Metastatic Liver Carcinoma in the Lung (tissue), 2 donors: ENCODE measurements around a stretch of chr7.

DNA sequence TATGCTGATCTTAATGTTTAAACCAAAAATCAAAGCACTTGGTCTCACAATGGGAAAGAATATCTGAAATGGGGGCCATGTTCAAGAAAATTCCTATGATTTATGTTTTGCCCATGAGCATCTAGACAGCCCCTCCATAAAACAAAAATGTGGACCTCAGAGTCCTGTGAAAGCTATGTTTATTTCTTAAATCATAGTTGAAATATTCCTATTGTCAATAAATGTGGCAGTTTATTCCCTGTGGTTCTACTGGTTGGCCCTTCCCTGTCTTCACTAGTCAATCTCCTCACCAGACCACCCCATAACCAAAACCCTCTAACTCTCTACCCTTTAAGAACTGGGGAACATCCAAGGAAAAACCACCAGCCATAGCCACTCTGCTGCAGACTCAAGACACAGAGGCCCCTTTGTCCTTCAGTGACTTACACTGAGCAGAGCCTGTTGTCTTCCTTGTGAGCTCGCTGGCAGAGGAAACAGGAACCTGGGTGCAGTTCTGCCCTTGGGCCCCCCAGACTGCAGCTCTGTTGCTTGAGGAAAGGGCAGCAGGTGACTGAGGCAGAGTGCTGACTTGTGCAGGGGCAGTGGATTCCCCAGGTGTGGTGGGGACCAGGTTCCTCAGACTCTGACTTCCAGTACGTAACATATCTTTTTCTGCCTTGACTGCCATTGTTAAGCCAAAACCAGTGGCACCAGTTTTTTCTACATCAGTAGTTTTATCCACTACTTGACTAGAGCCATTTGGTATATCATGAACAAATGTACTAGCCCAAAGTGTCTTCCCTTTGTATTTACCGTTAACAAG is 30.6 kb downstream of the ZC3HAV1 start:
- PRO-cap, 2 experiments = no peak in any of the 2 experiments

GRCh38 chr7:139094477-139094979 is 15.0 kb downstream of the ZC3HAV1 start:
- PRO-cap, 2 experiments = no peak in any of the 2 experiments

DNA sequence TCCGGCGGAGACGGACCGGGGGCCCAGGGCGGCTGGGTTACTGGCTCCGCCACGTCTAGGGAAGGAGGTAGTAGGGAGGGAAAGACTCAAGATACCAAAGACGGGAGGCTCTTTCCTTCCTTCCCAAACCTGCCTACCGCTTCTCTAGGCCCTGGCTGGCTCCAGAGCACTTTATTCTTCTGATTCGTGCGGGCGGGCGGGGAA is 1.1 kb downstream of the ZC3HAV1 start:
- PRO-cap, 2 experiments = no peak in any of the 2 experiments

GRCh38 chr7:139230518-139230938 is 509 bp upstream of the UBN2 start:
- PRO-cap, 2 experiments = peak in 2 of 2 experiments; most common plus-strand start chr7:139230750 (in 1); most common minus-strand start chr7:139230791 (in 1)

DNA sequence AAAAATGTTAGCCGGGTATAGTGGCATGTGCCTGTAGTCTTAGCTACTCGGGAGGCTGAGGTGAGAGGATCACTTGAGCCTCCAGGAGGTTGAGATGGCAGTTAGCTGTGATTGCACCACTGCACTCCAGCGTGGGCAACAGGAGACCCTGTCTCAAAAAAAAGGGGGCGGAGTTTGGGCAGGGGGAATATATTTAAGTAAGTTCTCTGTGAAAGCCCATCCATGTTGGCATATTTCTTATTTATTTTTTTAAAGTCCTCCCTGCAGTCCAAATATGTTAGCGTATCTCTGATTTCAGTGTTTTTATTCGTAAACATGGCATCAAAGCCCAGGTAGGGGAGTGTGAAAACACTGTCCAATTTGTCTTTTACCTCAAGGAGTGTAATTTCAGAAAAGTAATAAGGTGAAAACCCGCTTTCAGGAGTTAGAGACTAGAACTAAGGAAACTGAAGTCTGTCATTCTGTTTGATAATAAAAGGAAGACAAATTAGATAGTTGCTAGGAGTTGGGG is 49.0 kb upstream of the FMC1 start:
- PRO-cap, 2 experiments = no peak in any of the 2 experiments

GRCh38 chr7:139483219-139483468 is 329 bp downstream of the KLRG2 start:
- PRO-cap, 2 experiments = no peak in any of the 2 experiments

GRCh38 chr7:139564906-139565385 is 41.5 kb downstream of the CLEC2L start:
- PRO-cap, 2 experiments = no peak in any of the 2 experiments

GRCh38 chr7:139658407-139658922 is 119.3 kb downstream of the HIPK2 start:
- PRO-cap, 2 experiments = peak in 1 of 2 experiments; most common plus-strand start chr7:139658657 (in 1)

- PRO-cap, 2 experiments = no peak in any of the 2 experiments
These were observed 104.7 kb downstream of the HIPK2 start for GRCh38 chr7:139672781-139673728.

GRCh38 chr7:139693955-139694864 is 83.6 kb downstream of the HIPK2 start:
- PRO-cap, 2 experiments = no peak in any of the 2 experiments

DNA sequence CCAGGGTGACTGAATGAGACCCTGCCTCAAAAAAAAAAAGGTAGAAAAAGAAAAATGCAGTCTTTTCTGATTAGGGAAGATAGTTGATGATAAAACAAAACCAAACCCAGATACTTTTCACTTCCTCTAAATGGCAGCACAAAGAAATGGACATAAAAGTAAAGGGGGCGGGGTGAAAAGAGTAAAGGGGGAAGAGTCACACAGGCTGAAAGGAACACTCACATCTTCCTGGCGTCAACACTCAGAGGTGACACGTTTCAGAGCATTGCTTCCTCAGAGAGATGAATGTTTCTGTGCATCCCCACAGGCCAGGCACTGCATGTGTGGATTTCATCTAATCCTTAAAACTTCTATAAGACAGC is 81.3 kb downstream of the HIPK2 start:
- PRO-cap, 2 experiments = no peak in any of the 2 experiments

- PRO-cap, 2 experiments = no peak in any of the 2 experiments
These were observed 32.2 kb downstream of the HIPK2 start for GRCh38 chr7:139745611-139745939.

DNA sequence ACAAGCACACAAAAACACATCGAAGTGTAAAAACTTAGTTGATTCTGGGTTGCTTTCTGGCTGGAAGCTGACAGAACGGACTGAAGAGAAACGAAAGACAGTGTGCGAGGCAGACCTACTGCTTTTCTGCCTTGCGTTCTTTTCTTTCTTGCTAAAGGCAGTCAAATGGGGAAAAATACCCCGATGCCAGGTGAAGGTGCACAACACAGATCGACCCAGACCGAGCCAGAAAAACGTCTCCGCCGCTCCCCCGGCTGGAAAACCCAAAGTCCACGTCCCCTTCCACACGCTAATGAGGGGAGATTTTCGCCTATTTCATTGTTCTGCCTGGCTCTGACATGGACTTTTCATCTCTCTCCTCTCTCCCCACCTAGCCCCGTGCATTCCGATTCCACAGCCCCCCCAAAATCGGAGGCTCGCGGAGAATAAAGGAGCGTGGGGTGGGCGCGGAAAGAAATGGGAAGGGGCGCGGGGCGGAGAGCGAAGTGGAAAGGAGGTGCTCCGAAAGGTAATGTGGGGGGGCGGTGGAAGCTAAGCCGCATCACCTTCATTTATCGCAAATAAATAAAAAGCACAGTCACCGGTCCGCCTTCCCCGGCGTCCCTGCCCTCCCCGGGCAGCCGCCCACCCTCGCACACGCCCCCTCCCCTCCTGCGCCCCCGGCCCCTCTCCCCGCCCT is 925 bp downstream of the HIPK2 start:
- PRO-cap, 2 experiments = peak in 2 of 2 experiments; most common plus-strand start position 37 of the sequence (in 2); most common minus-strand start position 150 of the sequence (in 1)

DNA sequence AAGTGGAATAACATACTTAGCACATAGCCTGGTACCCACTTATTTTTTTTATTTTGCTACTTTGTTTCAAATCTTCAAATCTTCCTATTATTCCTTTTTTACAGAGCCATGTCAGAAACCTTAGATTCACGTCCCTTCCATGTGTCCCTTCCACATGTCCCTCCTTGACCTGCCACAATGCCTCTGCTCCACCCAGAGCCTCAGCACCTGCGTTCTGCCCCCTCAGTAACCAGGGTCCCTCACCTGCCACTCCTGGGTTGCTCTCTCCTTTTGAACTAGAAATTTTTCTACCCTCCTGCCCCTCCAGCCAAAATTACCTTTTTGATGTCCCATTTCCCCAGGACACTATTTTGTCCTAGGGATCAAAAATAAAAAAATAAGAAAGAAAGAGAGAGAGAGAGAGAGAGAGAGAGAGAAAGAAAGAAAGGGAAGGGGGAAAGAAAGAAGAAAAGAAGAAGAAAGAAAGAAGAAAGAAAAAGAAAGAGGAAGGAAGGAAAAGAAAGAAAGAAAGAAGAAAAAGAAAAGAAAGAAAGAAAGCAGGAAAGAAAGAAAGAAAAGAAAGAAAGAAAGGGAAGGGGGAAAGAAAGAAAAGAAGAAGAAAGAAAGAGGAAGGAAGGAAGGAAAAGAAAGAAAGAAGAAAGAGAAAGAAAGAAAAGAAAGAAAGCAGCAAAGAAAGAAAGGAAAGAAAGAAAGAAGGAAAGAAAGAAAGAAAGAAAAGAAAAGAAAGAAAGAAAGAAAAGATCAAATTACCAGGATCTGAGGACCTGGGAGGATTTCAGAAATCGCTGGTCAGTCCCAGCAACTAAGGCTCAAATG is 78.3 kb downstream of the PARP12 start:
- PRO-cap, 2 experiments = no peak in any of the 2 experiments

GRCh38 chr7:140028216-140028888 is 34.4 kb downstream of the PARP12 start:
- PRO-cap, 2 experiments = no peak in any of the 2 experiments

DNA sequence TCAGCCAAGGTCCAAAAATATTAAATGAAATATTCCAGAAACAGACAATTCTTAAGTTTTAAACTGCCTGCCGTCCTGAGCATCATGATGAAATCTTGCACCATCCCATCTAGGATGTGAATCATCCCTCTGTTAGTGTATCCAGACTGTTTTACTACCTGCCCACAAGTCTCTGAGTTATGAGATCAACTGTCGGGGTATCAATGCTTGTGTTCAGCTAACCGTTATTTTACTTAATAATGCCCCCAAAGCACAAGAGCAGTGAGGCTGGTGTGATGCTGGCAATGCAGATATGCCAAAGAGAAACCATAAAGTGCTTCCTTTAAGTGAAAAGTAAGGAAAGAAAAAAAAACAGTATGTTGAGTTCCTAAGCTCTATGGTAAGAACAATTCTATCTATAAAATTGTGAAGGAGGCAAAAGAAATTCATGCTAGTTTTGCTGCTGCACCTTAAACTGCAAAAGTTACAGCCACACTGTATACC is 11.2 kb downstream of the KDM7A start:
- PRO-cap, 2 experiments = no peak in any of the 2 experiments

GRCh38 chr7:140443809-140444294 is 35.5 kb downstream of the MKRN1 start:
- PRO-cap, 2 experiments = no peak in any of the 2 experiments

- PRO-cap, 2 experiments = no peak in any of the 2 experiments
These were observed 20.5 kb downstream of the MKRN1 start for GRCh38 chr7:140458626-140459369.

- PRO-cap, 2 experiments = no peak in any of the 2 experiments
These were observed 28.6 kb upstream of the MKRN1 start for GRCh38 chr7:140507771-140508373.

- PRO-cap, 2 experiments = peak in 1 of 2 experiments; most common plus-strand start chr7:140567845 (in 1); most common minus-strand start chr7:140567639 (in 1)
These were observed 73.0 kb downstream of the DENND2A start for GRCh38 chr7:140567477-140568068.